ENCODE data around the genes NLRX1 and MFRP.

DNA sequence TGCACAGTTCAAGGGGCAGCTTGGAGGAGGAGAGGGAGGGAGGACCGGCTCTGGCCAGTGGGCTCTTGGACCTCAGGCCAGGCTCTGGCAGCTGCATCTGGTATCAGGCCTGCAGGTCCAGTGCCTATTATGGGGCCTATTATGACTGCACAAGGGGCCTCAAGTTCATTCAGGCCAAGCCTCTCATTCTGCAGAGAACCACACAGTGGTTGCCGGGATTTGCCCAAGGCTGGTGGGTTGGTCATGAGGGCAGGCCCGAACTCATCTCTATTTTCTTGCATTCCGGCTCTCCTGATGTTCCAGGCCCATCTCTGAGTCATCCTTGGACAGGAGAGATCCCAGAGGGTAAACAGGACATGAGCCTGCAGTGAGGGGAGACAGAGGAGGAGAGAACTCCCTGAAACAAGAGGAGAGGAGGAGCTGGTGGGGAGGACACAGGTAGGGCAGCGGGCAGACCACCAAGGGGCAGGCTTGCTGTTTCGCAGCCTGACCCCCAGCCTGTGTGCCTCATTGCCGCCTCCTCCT is 12.5 kb upstream of the TREH start:
- RRBS, result 38% methylated on average over 1 of the region's 7 CpGs

DNA sequence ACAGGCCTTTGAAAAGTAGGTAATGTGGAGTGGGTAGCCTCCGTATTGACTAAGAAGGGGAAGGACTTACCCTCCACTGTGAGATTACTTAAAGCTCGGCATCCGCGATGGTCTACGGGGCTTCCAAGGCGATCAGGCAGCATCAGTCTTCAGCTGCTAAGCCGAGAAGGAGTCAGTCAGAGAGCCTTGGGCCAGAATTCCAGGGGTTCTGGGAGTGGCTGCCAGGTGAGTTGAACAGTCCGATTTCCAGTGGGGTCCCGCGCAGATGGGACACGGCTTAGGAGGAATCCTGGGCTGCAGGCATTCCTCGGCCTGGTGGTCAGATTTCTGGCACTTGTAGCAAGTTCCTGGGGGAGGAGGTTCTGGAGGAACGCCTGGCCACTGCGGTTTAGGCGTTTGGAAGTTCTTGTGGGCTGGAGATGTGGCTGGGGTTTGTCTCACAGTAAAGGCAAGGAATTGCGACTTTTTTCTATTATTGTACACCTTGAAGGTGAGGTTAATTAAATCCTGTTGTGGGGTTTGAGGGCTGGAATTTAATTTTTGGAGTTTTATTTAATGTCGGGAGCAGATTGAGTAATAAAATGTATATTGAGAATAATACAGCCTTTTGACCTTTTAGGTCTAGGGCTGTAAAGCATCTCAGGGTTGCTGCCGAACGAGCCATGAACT is 40.8 kb upstream of the TREH start:
- RRBS, result no CpG with 5 or more reads among the region's 19 CpGs

GRCh38 chr11:118820865-118821390 is 30.0 kb upstream of the DDX6 start:
- RRBS, result no CpG with 5 or more reads among the region's 4 CpGs

DNA sequence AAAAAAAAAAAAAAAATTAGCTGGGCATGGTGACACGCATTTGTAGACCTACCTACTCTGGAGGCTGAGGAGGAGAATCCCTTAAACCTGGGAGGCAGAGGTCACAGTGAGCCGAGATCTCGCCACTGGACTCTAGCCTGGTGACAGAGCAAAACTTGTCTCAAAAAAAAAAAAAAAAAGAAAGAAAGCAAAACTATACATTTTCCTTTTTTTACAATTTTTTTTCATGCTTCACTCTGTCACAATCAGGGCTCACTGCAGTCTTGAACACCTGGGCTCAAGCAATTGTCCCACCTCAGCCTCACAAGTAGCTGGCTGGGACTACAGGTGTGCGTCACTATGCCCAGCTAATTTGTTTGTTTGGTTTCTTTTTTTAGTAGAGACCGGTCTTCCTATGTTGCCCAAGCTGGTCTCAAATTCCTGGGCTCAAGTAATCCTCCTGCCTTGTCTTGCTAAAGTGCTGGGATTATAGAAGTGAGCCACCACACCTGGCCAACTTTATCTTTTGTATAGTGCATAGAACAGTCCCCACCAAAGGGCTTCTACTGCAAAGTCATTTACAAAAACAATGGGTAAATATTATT is 15.1 kb upstream of the CXCR5 start:
- RRBS, result no CpG with 5 or more reads among the region's 5 CpGs

DNA sequence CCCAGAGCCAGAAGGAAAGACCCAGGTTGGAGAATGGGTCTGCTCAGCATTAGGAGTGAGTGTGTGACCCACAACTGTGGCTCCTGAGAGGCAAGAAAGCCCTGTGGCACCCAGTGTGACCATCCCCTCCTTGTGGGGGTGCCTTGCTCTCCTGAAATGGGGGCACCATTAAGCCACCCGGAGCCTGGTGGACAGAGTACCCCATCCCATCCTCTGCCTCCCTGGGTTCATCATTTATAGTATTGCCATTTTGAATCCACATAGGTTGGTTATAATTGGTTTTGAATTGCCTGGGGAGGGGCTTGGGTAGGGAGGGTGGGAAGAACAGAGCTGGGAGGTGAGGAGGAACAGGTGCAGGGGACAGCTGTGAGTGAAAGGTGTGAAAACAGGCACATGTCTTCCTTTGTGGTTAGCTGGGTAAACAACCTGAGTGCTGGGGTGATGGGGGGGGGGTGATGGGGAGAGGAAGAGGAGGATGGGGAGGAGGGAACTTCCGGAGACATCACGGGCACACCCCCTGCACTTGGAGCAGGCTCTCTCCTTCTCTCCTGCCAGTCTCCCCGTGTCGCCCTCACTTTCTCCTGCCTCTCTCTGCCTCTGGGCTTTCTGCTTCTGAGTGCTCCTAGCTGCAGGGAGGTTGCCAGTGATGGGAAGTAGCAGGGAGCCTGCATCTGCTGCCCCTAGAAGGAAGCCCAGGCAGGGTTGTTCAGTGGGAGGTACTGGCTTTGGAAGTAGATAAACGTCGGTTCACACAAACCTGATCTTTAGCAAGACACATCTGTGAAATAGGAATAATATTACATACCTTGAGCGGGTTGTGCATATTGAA is 8.7 kb downstream of the CXCR5 start:
- RRBS, result no CpG with 5 or more reads among the region's 8 CpGs

DNA sequence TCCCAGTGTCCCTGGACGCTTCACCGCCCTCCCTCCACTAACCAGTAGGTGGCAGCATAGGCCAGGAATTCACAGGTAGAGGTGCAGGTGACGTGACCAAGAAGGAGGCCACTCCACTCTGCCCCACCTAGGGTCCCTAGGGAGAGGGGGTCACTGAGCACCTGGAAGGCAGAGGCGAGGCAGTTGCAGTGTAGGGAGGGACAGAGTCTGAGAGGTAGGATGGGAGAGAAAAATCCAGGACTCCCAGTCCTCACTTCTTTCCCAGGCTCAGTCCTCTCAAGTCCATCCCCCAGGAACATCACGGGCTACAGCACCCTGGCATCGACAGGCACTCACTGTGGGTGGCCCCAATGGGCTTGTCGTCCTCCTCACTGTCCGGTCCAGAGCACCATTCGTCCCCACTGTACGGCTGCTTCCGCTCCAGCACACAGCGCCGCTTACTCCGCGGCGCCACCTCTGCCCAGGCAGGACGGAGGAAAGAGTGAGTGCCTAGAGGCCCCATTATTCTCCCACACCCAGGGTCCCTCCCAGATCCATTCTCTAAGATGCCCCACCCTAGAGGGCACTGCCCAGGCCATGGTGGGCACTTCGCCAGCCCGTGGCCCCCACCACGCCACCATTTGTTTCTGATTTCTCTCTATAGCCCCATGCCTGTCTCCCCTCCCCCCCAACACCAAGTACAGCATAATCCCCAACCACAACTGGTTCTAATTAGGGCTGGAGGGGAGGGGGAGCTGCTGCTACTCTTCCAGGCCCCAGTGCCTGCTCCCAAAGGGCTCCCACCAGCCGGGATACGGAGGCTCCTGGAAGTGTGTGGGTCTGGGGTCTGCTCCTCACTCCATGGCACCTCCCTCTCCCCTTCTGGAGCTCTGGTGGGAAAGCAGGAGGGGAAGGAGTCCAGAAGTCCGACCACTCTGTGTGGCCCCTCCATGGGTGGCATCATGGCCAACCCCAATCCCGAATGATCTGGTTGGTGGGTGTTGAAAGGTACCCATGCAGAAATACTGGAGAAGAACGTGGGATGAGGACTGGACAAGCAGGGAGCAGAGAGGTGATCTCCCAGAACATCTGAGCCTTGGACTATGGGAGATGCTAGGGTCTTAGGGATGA is 18.2 kb downstream of the BCL9L start:
- RRBS, result no CpG with 5 or more reads among the region's 25 CpGs

DNA sequence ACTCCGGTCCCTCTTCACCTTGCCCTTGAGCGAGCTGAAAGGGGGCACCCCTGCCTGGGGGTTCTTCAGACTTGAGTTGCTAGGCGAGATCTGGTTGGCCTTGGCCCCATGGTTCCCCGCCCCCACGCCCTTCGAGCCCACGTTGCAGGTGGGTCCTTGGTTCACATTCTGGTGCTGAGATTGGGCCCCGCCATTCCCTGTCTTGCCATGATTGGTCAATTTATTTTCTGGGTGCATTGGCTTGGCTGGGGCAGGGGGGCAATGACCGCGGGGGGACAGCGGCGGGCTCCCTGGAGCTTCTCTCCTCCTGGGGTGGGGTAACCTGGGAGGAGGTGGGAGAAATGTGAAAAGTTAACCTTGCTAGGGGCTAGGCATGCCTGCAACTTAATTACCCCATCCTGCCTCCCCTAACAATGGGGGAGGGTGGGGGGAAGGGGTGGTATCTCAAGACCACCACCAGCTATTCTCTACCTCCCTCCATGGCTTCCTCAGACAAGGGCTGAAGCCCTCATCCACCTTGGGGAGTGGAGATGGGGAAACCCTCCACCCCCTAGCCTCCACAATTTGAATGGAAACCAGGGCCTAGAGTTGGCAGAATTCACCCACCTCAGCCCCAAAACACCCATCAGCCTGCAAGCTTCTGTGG is 17.3 kb downstream of the BCL9L start:
- RRBS, result no CpG with 5 or more reads among the region's 12 CpGs

DNA sequence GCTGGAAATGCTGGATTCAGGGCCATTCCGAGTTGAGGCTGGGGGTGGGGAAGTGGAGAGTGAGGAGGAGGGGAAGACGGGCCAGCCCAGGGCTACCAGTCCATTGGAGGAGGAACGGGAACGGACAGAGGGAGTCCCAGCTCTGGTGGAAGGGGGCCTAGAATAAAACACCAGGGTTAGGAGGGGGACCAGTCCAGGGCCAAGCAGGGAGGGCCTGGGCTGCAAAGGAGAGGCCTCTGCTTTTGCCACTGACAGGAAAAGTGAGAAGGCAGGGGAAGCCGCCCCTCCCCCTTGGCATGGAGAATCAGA is 4.3 kb downstream of the BCL9L start:
- RRBS, result no CpG with 5 or more reads among the region's 5 CpGs

- RRBS, result 0% methylated on average over 3 of the region's 39 CpGs
Observed at GRCh38 chr11:119018913-119019517, 449 bp downstream of the TRAPPC4 start.

DNA sequence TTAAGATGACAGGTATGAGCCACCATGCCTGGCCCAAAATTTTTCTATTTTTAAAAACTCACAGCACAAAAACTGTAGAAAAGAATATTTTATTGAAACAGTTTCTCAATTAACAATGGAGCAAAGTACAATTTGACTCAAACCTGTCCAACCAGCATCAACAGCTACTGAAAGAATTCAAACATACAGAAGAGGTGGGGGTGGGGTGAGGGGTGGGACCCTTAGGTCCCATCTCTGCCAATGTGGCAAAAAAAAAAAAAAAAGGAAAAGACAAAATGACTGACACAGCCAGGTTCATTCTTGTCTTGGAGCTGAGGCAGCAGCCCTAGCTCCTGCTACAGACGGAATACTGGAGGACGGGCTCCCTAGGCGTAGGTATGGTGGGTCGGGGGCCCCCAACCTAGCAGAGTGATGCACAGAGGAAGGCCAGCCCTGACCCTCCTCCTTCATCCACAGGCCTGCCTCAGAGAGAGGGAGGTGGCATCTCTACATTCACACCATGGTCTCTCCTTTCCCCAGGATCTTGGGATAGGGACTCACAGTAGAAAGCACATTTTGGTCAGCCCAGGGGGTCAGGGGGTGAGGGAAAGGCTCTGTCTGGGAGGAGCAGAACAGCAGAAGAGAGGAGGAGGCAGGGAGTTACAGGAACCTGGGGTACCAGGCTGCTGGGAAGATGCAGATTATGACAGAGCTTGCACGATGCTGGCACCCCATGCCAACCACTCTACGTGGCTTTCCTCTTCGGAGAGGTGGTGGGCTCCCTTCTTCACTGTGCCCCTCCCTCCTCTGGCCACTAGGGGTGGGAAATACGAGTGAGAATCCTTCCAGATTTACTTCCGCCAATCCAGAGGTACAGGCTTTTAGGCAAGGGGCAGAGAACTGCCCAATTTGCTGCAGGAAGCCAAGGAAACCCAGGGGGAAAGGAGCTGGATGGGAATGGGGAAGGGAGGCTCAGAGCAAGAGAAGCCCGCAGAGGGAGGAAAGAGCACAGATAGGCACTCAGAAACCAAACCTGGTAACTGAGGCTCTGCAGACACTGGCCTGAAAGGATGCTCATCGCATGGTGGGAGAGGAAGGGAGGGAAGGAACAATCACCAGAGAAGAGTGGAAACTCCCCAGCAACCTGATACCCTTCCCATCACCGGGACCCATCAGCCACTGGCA is 12.5 kb downstream of the HYOU1 start:
- RRBS, result no CpG with 5 or more reads among the region's 12 CpGs

DNA sequence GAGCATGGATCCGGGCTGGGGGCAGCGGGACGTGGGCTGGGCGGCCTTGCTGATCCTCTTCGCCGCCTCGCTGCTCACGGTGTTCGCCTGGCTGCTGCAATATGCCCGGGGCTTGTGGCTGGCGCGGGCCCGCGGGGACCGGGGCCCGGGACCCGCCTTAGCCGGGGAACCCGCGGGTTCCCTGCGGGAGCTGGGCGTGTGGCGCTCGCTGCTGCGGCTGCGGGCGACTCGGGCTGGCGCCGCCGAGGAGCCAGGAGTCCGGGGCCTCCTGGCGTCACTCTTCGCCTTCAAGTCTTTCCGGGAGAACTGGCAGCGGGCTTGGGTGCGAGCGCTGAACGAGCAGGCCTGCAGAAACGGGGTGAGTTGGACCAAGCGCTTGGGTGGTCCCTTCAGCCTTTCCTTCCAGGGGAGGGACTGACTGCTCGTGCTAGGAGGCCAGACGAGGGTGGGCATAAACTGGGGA is 625 bp downstream of the C2CD2L start:
- RRBS, result 2% methylated on average over 17 of the region's 43 CpGs

GRCh38 chr11:119168445-119169302 is at the start of gene NLRX1:
Gene NLRX1 (plus strand): TSS chr11:119168725.
- RRBS, result 1% methylated on average over 27 of the region's 65 CpGs

- RRBS, result 5% methylated on average over 6 of the region's 23 CpGs
Observed at GRCh38 chr11:119169303-119169998, 926 bp downstream of the NLRX1 start.

GRCh38 chr11:119206466-119207673 is 731 bp downstream of the CBL start:
- RRBS, result 2% methylated on average over 13 of the region's 51 CpGs

DNA sequence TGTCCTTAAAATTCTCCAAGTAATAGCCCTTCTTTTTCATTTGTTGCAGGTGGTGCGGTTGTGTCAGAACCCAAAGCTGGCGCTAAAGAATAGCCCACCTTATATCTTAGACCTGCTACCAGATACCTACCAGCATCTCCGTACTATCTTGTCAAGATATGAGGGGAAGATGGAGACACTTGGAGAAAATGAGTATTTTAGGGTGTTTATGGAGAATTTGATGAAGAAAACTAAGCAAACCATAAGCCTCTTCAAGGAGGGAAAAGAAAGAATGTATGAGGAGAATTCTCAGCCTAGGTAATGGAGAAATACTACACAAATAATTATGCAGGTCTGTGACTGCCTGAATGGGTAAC is 26.2 kb downstream of the CBL start:
- RRBS, result no CpG with 5 or more reads among the region's 3 CpGs

GRCh38 chr11:119346434-119346743 is at the start of gene MFRP:
Gene MFRP (minus strand): TSS chr11:119346705.
- RRBS, result no CpG with 5 or more reads among the region's 4 CpGs

DNA sequence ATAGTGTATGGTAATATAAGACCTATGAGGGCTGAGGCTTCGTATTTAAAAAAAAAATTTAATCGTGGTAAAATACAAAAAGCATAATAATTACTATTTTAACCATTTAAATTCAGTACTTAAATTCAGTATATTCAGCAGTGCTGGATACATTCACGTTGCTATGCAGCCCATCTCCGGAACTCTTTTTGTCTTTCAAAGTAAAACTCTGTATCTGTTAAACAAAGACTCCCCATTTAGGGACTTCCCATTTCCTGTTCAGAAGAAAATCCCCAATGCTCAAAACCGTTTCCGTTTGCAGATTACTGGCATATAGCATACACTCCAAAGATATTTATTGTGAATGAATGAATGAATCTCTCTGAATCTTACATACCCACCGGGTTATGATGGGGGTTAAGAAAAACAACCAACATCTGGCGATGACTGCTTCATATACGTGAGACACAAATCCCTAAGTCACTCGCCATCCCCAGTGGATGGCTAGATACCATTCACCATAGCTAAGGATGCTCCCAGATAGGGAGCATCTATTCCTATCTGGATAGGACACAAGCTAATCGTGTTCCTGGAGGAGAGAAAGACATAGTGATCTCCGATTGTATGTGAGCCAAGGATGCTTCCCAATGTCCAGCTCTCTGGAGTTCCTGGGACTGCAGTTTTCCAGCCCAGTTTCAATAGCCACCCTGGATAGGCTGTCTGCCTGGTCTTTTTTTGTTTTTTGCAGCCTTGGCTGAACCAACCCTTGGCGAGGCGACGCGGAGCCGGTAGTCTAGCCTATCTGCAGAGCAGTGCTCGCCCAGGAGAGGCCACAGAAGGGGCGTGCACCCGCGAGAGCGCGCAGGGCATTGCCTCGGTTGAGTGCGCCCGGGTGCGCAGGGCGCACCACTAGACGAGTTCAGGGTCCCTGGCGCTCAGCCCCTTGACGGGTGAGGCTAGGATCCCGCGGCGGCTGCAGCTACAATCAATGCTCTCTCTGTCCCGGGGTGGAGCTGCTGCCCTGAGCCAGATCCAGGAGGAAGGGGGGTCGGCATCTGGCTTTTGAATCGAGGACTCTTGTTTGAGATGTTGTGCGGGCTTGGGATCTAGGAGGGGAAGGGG is 1.4 kb downstream of the THY1 start:
- RRBS, result 96% methylated on average over 12 of the region's 38 CpGs

- RRBS, result no CpG with 5 or more reads among the region's 4 CpGs
Observed at GRCh38 chr11:119460623-119460974, 37.6 kb upstream of the THY1 start.

GRCh38 chr11:119673712-119674376 is 55.2 kb downstream of the NECTIN1 start:
- RRBS, result no CpG with 5 or more reads among the region's 15 CpGs

DNA sequence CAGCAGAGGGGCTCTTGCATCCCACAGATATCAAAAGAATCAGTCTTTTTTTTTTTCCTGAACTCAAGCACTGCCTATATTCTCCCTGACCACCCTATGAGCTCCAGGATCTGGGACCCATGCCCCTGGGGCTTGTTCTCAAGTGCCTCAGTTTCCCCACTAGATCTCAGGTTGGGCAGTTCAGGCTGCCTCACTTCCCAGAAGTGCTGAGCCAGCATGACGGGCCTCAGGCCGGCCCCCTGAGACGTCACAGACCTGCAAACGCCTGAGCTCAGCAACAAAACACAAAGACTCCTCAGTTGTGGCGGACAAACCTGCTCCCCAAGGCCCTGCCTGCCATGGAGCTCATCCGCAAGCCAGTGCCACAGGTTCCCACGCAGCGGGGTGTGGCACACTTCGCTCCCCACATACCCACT is 45.3 kb downstream of the NECTIN1 start:
- RRBS, result no CpG with 5 or more reads among the region's 9 CpGs